ENCODE data around the gene GAS8.

- PRO-cap, 3 experiments, result peak in 3 of 3 experiments; most common plus-strand start chr16:90022693 (in 2); most common minus-strand start chr16:90022580 (in 3)
- RRBS, result 1% methylated on average over 33 of the region's 59 CpGs
These were observed at the start of gene GAS8 for GRCh38 chr16:90022149-90023052. TSS of gene GAS8 (plus strand) at chr16:90022680.